ENCODE data around the genes SOHLH2 and CCNA1.

- PRO-cap = no peak
Measured at GRCh38 chr13:36214263-36214896, at the start of gene SOHLH2. Gene SOHLH2, minus strand, starts transcription at chr13:36214556.

DNA sequence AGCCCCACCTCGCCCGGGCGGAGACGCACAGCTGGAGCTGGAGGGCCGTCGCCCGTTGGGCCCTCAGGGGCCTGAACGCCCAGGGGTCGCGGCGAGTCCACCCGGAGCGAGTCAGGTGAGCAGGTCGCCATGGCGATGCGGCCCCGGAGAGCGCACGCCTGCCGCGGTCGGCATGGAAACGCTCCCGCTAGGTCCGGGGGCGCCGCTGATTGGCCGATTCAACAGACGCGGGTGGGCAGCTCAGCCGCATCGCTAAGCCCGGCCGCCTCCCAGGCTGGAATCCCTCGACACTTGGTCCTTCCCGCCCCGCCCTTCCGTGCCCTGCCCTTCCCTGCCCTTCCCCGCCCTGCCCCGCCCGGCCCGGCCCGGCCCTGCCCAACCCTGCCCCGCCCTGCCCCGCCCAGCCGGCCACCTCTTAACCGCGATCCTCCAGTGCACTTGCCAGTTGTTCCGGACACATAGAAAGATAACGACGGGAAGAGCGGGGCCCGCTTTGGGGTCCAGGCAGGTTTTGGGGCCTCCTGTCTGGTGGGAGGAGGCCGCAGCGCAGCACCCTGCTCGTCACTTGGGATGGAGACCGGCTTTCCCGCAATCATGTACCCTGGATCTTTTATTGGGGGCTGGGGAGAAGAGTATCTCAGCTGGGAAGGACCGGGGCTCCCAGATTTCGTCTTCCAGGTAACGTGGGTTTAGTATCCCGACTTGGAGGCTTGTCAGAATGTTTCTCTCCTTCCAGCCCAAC lies at the start of gene CCNA1:
Gene CCNA1, plus strand, starts transcription at position 444 of the 742 bp plus-strand sequence.
- PRO-cap = no peak

- PRO-cap = no peak
Measured at GRCh38 chr13:37090917-37091448, 14.5 kb downstream of the CSNK1A1L start.

DNA sequence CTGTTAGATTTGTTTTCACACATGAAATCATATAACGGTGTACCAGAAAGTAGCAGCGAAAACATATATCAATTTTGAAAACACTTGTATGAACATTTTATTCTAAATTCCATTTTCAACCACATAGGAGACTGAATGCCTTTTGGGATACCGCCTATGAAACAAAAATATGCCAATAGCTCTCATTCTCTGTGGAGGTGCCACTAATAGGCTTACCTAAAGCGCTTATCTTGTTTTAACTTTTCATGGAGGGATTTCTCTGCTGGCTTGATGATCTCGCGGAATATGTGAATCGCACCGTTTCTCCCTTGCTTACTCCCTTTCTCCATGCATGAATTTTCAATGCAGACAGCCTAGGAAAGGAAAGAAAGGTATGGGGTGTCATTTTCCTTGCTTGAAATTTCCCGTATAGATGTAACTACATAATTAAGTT lies 18.2 kb downstream of the POSTN start:
- PRO-cap = no peak

DNA sequence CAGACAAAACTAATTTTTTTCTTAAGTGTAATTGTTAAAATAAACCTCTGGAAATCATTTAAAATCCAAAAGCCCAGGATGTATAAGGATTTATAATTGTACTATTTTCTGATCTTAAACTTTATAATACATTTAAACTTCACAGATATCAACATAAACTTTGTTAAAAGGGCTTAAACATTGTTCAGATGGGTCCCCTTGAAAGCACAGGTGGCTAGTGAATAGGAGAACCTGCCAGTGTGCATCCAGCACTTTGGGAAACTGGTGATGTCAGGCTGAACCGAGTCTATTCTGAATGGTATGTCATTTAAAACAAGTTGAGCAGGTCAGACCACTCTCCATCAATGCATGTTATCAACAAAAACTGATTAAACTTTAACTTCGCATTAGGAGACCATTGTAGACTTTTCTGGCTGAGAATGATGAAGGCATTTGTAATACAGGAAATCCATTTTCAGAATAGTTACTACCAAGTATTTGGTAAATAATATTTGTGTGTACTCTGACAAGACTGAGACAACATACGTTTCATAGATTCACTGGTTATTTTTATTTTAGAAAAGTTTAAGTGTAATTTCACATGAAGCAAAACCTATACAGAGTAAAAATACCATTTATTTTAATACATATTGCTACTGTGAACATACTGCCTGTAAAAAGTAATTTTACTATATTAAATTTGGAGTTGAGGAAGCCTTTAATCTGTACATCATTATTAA lies 50.1 kb upstream of the FREM2 start:
- PRO-cap = no peak

DNA sequence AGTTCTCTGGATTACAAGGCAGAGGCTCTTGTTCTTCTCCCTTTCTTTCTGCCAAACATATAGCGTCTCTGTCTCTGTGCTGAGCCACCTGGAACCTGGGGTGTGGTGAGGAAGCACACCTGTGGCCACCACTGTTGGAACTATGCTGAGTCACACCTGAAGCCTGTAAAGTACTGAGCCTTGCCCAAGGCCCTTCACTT lies 127.5 kb downstream of the FREM2 start:
- PRO-cap = no peak

- PRO-cap = no peak
Measured at GRCh38 chr13:39006112-39006675, 15.6 kb upstream of the STOML3 start.

DNA sequence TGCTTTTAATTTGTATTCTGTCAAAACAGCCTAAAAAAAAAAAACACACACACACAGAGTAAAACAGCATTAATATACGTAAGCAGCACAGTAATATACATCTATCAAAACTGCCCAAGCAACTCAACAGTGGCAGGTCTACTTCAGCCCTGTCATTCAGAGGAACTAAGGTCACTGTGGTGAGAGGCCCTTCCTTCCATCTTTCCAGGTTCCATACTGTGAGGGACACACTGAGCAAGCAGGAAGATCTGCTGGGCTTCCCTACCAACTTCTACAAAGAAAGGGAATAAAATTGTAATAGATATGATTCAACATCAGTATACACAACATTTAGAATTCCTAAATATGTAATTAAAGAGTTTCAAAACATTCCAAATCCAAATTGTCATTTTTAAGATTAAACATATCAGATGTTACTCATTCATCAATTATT lies 3.7 kb downstream of the PROSER1 start:
- PRO-cap = no peak

DNA sequence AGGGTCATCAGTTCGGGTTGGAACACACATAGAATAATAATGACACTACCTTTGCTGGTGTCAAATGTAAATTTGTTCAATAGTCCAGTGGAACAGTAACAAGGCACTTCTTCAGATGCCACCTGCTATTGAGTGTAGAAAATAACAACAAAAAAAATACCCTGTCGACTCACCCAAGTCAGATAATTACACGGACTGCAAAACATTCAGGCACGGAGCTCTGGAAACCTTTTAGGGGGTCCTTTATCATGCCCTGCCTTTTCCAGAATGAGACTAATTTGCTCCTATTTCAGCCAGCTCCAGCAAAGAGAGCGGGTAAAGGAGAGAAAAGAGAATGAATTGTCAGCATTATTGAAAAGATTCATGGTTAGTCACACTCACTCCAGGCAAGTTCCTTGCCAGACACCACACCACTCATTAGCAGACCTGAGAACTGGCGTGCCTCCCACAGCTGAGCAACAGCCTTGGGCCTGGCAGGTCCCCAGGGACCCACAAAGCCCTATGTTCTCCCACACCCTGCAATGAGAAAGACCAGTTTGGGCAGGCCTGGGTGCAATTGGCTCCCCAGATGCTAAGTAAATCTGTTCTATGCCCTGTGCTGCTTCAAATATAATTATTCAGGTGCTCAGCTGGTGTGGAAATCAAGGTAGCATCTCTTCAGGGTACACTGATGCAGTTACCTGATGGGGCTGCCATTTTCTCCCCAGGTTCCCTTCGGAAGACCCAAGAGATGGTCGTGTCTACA lies 404.7 kb downstream of the COG6 start:
- PRO-cap = no peak

DNA sequence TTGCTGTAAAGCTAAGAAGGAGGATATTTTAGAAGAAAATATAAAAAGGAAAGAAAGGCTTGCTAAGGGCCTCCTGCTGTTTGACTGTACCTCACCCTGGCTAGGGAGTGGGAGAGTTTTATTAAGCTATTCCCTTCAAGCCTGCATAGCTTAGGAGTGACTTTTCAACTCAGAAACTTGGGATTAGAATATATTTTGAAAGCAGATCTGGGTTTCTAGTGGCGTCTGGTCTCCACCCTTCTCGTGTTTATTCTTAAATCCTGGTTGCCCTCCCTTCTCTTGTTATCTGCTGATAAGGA lies 460.0 kb downstream of the COG6 start:
- PRO-cap = no peak

GRCh38 chr13:40191254-40191525 lies 475.3 kb downstream of the FOXO1 start:
- PRO-cap = no peak

GRCh38 chr13:40315266-40315770 lies 351.1 kb downstream of the FOXO1 start:
- PRO-cap = no peak

DNA sequence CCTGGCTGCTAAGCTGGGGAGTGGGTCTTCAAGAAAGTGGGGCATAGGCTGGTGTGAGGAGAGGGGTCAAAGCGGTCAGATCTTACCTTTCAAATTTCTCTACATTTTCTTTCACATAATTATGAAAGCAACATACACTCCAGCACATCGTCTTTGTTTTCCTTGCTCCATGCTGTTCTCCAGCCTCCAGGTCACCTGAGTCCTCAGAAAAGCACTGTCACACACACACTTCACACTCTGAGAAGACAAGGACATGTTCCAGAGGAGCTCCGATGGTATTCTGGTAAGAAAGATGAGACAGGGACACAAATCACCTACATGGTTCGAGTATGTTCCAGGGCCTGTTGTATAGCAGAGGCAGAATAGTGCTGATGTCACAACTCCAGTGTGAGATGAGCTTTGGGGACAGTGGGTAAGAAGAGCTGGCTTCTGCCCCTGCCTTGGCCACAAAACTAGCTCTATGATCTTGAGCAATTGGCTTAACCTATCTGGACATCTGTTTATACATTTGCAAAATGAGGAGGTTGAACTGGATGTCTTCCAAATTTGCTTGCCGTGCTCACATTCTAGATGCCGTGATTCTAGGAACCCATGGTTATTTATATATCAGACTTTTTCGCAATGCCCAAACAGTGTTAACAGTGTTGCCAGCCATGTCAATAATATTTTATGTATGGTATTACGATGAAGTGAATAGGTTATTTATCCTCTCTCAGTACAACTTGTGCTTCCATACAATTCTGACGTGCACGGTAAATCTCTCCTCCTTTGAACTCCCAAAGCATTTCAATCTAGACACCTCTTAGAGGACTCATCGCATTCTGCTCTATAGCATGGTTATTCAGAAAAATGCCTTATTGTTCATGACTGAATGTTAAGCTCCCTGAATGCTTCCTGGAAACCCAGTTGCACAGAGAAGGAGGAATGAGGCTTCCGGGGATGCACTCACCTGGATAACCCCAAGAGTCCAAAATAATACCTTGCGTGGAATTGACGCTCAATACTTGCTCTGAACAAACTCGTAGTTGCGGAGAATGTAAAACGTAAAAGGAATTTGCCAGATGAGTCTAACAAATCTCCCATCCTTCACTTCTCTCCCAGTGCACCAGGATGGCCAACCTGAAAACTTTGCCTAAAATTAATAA lies 316.0 kb downstream of the FOXO1 start:
- PRO-cap = no peak

GRCh38 chr13:40402858-40403456 lies 263.5 kb downstream of the FOXO1 start:
- PRO-cap = no peak

GRCh38 chr13:40559311-40560562 lies 106.7 kb downstream of the FOXO1 start:
- PRO-cap = no peak

DNA sequence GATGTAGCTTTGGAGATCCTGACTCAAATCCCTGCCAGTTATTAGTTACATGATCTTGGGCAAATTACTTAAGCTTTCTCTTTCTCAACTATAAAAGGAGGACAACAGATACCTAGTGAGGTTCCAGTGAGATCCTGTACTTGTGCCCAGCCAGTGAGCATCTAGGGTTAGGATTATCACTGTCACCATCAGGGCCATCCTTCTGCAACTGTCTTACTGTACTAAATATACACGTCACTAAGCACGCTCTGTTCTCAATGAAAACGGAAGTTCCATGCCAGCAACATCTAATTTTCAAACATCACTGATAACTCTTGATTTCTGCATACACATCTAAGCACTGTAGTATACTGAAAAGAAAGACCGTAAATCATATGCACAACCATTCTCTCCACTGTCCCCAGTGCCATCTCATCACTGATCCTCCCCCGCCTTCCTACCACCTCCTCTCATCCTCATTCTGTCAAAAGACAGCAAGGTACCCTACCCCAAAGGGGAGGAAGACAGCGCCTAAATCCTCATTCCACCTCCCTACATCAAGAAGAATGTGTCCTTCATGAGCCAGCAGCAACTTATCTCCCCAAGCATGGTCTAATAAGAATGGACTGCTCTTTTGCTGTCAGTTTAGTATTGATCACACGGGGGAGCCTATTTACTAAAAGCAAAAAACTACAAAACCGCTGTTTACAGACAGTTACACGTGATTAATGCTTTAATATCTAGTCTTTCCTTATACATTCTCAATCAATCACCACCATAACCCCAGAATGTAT lies 69.8 kb downstream of the FOXO1 start:
- PRO-cap = no peak

GRCh38 chr13:40599299-40599687 lies 67.1 kb downstream of the FOXO1 start:
- PRO-cap = no peak

DNA sequence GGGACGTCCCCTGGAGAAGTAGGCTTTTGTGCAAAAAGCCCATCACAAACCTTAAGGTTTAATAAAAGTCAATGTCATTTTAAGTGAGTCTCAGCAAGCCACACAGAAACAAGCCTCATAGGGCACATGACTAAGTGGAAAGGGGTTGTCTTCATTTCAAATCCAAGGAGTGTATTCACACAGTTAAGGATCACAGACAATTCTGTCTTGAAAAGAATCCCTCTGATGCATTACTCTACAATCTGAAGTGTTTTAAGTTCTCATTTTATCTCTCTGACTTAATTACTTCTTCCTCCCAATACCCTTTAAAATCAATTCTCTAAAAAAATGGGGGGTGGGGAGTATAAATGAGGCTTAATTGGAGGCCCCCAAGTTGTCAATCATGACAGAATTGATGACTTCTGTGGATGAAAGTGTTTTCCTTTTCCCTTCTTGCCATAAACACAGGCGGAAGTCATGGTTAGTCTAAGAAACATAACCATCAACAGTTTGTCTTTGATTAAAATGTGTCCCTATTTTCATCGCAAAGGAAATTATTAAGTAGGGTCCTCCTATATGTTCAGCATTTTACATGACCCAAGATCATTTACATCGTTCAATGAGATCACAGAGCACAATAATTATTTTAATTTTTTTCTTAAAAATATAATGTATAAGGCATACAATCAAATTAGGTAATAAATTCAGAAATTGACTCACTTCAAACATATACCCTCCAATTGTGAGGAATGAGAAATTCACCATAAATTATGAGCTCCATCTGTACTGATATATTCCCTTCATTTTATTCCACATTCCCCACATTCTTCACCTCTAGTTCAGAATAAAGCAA lies 17.2 kb downstream of the FOXO1 start:
- PRO-cap = no peak

DNA sequence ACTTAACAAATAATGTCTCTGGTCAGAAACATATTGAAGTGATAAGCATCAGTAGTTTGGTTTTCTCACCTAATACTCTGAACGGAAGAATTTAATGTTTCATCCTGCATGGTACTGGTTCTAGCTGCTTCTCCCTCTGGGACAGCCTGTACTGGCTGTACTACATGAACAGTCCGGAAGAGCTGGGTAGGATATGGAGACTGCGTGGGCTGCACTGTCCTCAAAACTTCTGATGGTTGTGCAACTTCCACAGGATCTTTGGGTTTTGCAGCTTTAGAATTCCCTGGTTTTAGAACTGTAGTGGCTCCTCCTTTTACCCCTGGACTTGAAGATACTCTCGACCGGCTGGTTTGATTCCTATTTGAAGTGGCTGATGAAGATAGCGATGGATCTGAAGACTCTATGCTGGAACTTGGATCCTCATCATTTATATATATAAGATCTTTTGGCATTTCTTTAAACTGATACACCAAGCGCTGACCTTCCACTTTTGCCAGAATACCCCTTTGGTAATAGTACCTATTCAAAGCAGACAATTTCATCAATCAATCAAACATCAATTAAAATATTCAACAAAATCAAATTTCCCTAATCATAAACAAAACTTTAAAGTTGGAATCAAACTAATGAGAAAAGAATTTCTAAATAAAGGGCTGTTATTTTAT lies 78.1 kb downstream of the ELF1 start:
- PRO-cap = no peak

GRCh38 chr13:40949655-40950861 lies 69.1 kb downstream of the ELF1 start:
- PRO-cap = no peak